Mammary epithelial cell (primary cell): ENCODE measurements around the genes ZNF776, ZNF814 and ZNF329.

GRCh38 chr19:56815847-56816397 is 24.6 kb downstream of the PEG3 start:
- CAGE, long polyA plus RNA = no peak
- RRBS = no CpG with 5 or more reads among the region's 6 CpGs

DNA sequence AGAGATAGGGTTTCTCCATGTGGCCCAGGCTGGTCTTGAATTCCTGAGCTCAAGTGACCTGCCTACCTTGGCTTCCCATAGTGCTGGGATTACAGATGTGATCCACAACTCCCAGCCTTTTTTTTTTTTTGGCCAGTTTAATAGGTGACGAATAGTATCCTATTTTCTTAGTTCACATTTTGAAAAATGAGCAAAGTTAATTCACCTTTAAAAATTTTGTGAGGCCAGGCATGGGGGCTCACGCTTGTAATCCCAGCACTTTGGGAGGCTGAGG is 50.5 kb upstream of the PEG3 start:
- CAGE, long polyA plus RNA = no peak
- RRBS = no CpG with 5 or more reads among the region's 2 CpGs

DNA sequence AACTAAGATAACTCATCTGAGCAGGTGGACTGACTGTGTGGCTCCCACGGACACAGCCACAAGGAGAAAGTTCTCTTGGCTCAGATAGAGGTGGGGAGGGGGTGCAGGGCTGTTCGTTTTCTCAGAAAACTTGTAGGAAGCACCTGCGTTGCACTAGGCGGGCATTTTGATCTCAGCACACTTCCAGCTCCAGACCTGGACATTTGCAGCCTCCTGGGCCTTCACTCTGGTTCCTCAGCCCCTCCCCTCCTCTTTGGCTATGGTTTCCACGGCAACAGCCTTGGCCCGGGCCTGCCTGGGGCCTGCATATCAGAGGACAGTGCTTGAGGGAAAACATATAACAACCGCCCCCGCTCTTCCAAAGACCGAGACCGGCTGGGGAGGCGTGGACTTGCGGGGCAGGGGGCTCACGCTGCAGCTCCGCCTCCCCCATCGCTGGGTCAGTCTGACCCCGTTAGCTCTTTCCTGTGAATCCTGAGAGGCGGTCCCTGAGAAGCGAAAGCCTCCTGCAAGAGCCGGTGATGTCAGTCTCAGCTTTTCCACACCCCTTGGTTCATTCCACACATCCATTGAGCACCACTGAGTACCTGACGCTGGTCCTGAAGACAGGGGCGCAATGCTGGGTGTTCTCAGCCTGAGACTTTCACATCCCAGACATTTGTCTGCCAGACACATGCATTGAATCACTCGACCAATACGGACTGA is 125.7 kb upstream of the PEG3 start:
- CAGE, long polyA plus RNA = no peak
- RRBS = 20% methylated on average over 5 of the region's 23 CpGs

- CAGE, long polyA plus RNA = no peak
- RRBS = no CpG with 5 or more reads among the region's 7 CpGs
These were observed 138.6 kb upstream of the PEG3 start for GRCh38 chr19:56979079-56979538.

GRCh38 chr19:56995218-56995895 is 124.4 kb upstream of the USP29 start:
- CAGE, long polyA plus RNA = no peak
- RRBS = no CpG with 5 or more reads among the region's 10 CpGs

GRCh38 chr19:57231812-57232720 is 1.2 kb downstream of the AURKC start:
- CAGE, long polyA plus RNA = no peak
- RRBS = no CpG with 5 or more reads among the region's 24 CpGs

- CAGE, long polyA plus RNA = no peak
- RRBS = no CpG with 5 or more reads among the region's 4 CpGs
These were observed 10.5 kb upstream of the ZNF460 start for GRCh38 chr19:57269766-57270238.

GRCh38 chr19:57280903-57281323 is 628 bp downstream of the ZNF460 start:
- CAGE, long polyA plus RNA = no peak
- RRBS = no CpG with 5 or more reads among the region's 8 CpGs

- CAGE, long polyA plus RNA = no peak
- RRBS = no CpG with 5 or more reads among the region's 3 CpGs
These were observed 14.3 kb upstream of the ZNF543 start for GRCh38 chr19:57305889-57306474.

DNA sequence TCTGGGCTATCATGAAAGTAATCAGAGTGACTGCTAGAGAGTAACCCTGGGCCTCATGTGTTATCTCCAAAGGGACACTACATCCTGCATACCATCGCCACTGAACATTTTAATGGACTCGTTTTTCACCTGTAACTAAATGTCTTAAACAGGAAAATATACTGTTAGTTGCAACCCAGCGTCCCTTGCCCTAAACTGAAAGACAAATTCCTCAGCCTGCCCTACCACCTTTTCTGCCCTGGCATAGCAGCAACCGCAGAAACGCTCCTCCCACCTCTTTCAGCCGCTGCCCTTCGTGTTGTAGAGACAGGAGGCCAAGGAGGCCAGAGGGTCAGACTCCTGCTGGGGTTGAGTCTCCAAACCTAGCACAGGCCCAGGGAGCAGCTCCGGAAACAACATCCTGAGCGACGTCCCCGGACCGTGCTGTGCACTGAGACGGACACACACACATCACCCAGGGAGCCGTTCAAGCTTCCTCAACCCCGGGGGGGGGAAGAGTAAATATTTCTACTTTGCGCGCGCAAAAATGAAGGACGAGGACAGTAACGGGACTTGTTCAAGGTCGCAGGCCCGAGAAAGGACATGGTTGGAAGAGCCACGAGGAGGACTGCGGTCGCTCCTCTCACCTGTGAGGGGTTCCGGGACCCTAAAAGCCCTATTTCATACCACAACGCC is 745 bp downstream of the ZNF550 start:
- CAGE, long polyA plus RNA = no peak
- RRBS = 4% methylated on average over 7 of the region's 27 CpGs

- CAGE, long polyA plus RNA = no peak
- RRBS = under 1% methylated on average over 9 of the region's 57 CpGs
These were observed at the start of gene ZNF776 for GRCh38 chr19:57746432-57747752. TSS of gene ZNF776 (plus strand) at chr19:57746815.

- CAGE, long polyA plus RNA = no peak
- RRBS = no CpG with 5 or more reads among the region's 7 CpGs
These were observed 1.3 kb downstream of the ZNF552 start for GRCh38 chr19:57813485-57813806.

DNA sequence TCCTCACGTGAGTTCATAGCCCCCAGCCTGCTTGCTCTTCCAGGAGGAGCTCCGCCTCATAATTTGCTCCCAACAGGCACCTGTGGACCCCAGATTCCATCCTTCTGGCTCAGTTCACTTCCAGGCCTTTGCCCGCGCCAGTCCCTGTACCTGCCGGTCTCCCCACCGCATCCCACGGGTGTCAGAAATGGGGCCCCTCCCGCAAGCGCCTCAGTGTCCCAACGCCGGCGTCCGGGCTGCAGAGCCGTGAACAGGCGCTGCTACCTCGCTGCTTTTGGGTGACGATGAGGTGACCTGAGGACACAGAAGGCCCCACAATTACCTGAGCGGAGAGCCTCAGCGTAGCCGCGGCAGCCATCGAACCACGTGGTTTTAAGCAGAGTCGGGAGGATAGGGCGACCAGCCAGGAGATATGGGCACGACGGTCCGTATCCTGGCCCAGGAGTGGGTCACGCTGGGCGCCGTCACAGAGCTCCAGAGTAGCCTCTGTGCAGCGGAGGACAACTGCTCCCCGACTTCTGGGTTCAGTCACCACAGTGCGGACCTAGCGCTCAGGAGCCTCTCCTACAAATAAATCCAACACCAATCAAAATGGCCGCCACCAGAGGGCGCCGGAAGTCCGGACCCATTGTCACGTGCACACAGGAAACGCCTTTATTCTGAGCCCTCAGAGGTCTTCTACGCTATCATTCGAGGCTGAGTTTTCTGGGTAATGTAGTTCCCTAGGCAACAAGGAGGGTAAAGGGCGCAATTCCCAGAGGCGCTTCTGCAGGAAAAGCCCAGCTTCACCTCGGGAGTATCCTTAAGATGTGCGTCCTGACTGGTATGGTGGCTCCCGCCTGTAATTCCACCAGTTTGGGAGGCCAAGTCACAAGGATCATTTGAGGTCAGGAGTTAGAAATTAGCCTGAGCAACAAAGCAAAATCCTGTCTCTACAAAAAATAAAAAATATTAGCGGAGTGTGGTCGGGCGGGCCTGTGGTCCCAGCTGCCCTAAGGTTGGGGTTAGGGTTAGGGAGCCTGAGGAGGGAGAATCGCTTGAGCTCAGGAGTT is at the start of gene ZNF814:
ZNF814 (minus strand) TSS at position 593 of the 1,052 bp plus-strand sequence.
- CAGE, long polyA plus RNA = no peak
- RRBS = 0% methylated on average over 3 of the region's 52 CpGs

DNA sequence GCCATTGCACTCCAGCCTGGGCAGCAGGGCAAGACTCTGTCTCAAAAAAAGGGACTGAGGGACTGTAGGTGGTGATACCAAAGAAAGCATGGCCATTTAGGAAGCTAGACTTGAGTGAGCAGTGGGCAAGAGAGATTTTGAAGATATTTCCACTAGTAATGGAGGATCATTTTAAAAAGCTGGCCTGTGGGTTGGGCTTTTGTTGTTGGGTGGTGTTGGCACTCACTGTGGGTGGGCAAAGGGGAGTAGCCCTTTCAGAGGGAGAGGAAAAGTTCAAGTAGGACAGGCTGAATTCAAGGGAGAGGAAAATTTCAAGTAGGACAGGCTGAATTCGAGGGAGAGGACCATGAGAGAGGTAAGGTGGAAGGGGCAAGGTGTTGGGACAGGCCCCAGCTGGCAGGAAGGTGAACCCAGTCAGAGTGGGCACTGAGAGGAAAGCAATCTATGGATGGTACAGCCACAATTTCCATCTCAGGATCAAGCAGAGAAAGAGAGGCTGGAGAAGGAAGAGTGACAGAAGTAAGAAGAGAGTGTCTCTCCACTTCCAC is 1.4 kb upstream of the ZNF606 start:
- CAGE, long polyA plus RNA = no peak
- RRBS = no CpG with 5 or more reads among the region's 1 CpG

DNA sequence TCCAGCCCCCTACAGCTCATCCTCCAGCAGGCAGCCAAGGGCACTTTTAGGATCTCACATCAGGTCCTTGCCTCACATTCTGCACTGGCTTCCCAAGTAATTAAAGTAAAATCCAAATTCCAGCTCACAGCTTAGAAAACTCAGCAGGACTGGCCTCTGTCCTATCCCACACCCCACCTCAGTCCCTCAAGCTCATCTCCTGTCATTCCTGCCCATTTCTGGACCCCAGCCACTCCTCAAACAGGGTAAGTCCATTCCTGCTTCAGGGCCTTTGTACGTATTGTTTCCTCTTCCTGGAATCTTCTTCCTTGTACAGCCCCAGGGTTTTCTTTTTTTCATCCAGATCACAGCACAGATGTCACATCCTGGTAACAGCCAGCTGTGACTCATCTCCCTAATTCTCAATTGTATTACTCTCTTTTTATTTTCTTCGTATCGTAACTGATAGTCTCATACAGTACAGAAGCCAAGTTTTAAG is 1.9 kb upstream of the ZNF606 start:
- CAGE, long polyA plus RNA = no peak
- RRBS = no CpG with 5 or more reads among the region's 3 CpGs

- CAGE, long polyA plus RNA = no peak
- RRBS = 1% methylated on average over 25 of the region's 74 CpGs
These were observed at the start of gene ZNF329 for GRCh38 chr19:58149981-58151030. TSS of gene ZNF329 (minus strand) at chr19:58150789.

DNA sequence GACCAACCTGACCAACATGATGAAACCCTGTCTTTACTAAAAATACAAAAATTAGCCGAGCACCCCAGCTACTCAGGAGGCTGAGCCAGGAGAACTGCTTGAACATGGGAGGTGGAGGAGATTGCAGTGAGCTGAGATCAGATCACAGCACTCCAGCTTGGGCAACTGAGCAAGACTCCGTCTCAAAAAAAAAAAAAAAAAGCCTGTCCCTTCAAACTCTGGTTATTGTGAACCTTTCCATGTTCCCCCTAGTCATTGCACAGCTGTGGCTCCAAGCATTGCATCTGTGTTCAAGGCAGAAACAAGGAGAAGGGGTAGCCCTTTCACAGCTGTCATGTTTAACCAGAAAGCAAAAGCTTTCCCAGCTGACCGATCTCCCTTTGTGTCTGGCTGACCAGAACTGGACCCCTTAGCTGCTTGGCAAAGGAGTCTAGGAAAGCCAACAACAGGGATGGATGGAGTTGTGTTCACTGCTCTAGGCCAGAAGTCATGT is 3.5 kb downstream of the ZNF274 start:
- CAGE, long polyA plus RNA = no peak
- RRBS = no CpG with 5 or more reads among the region's 3 CpGs

GRCh38 chr19:58311834-58313039 is 7.1 kb downstream of the ERVK3-1 start:
- CAGE, long polyA plus RNA = no peak
- RRBS = 98% methylated on average over 2 of the region's 26 CpGs

GRCh38 chr19:58339093-58339779 is 12.4 kb downstream of the ZSCAN22 start:
- CAGE, long polyA plus RNA = no peak
- RRBS = no CpG with 5 or more reads among the region's 23 CpGs

DNA sequence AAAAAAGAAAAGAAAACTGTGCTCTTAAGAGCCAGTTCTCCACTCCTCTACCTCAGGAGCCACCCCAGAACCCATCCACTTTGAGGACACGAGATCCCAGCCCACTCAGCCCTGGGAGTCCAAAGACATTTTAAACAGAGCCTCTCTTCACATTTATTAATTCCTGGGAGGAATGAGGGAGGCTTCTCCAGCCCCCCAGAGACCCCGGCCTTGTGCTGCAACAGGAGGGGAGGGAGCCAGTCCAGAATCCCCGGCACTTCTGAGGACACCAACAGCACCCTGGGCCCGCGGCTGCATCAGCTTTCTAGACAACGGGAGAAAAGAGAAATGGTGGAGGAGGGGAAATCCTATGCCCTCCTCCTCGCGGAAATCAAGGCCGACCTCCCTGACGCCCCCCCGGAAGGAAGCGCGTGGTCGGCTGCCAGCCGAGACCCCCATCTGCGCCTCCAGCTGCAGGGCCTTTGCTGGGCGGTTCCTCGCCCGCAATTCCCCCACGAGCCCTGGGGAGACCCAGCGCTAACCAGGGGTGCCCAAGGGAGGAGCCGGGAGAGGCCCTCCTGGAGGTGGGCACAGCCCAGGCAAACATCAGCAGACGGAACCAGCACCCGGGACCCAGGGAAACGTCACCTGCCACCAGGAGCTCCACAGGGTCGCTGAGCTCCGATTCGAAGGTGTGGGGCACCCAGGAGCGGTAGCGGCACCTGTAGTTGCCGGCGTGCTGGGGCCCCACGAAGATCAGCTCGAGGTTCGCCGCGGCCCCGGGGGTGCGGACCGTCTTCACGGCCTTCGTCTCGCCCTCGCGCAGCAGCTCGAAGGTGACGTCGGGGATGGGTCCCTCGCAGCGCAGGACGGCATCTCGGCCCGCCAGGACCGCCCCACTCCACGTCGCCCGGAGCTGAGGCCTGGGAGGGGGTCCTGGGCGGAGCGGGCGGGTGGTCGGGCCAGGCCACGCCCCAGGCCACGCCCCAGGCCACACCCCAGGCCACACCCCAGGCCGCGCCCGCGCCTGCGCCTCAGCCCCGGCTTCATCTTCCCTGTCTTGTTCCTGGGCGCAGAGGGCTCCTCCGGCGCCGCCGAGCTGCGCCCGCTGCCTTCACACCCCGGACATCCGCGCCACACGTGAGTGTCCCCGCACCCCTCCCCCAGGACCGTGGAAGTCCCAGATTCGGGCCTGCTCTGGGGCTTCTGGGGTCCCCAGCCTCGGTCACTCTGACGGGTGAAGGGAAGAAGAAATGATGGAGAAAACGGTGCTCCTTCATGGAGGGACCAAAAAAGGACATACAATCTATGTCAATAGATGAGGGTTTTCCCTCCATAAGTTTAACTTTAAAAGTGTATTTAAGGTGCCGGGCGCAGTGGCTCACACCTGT is 6.1 kb downstream of the A1BG start:
- CAGE, long polyA plus RNA = no peak
- RRBS = 3% methylated on average over 21 of the region's 88 CpGs